Skeletal muscle satellite cell (primary cell): ENCODE measurements around the genes NR2E3, ADPGK and CD276.

- CAGE, long polyA plus RNA, result no peak
These were observed 296.5 kb upstream of the NR2E3 start for GRCh38 chr15:71513807-71514257.

- CAGE, long polyA plus RNA, result no peak
These were observed 281.1 kb upstream of the NR2E3 start for GRCh38 chr15:71529205-71529688.

DNA sequence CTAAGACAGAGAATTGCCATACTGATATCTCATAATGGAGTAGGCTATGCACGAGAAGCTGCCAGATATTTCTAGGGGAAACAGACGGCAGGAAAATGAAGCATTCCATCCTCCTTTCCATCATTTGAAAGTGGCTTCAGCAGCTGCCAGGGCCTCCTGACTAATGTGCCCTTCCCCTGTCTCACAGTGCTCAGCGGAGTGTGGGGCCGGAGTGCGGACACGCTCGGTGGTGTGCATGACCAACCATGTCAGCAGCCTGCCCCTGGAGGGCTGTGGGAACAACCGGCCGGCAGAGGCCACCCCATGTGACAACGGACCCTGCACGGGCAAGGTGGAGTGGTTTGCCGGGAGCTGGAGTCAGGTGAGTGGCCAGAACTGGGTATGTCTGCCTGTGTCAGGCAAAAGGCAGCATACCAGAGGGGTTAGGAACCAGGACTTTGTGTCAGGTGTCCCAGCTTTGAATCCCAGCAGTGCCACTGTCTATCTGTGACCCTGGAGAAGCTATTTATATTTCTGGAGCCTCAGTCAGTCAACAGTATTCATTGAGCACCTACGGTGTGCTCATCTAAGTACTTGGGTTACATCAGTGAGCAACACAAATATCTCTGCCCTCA lies 52.5 kb upstream of the NR2E3 start:
- CAGE, long polyA plus RNA, result no peak

DNA sequence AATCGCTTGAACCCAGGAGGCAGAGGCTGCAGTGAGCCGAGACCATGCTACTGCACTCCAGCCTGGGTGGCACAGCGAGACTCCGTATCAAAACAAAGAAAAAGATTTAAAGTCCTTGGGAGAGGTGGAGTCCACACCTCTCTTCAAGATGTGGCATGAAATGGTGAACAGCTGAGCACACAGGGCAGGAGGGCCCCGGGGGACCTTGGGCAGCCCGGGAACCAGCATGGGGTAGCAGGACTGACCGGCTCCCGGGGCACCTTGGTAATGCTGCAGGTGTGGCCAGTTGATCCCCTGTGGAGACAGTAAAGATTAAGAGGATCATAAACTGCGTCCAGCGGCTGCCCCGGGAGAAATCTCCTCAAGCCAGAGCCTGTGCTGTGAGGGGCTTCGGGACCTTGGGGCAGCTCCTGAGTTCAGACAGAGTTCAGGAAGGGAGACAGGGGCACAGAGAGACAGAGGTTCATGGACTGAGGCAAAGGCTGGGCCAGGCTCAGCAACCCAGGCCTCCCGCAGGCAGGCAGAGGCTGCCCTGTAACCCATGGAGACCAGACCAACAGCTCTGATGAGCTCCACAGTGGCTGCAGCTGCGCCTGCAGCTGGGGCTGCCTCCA lies at the start of gene NR2E3:
Gene NR2E3, plus strand, starts transcription at position 352 of the 614 bp plus-strand sequence.
- CAGE, long polyA plus RNA, result no peak

GRCh38 chr15:72176124-72176853 lies 21.3 kb downstream of the GRAMD2A start:
- CAGE, long polyA plus RNA, result no peak

- CAGE, long polyA plus RNA, result no peak
These were observed 653 bp downstream of the GRAMD2A start for GRCh38 chr15:72196571-72197697.

GRCh38 chr15:72203135-72203949 lies 5.8 kb upstream of the GRAMD2A start:
- CAGE, long polyA plus RNA, result no peak

DNA sequence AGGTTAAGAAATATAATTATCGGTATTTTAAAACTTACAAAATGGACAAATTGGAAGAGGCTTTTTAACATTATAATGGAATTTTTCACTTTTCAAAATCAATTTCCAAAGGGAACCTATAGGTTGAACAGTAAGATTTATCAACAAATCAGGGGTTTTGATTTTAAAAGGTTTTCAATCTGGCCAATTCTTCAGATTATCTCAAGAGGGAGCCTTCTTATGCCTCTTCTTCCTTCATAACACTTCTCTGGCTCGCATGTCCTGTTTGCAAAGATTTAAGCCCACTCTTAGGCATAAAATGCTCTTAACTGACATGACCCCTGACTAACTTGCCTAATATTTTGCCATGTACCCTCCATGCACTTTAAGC lies 1.3 kb upstream of the ARIH1 start:
- CAGE, long polyA plus RNA, result no peak

- CAGE, long polyA plus RNA, result no peak
These were observed 52.4 kb downstream of the ARIH1 start for GRCh38 chr15:72526526-72526962.

DNA sequence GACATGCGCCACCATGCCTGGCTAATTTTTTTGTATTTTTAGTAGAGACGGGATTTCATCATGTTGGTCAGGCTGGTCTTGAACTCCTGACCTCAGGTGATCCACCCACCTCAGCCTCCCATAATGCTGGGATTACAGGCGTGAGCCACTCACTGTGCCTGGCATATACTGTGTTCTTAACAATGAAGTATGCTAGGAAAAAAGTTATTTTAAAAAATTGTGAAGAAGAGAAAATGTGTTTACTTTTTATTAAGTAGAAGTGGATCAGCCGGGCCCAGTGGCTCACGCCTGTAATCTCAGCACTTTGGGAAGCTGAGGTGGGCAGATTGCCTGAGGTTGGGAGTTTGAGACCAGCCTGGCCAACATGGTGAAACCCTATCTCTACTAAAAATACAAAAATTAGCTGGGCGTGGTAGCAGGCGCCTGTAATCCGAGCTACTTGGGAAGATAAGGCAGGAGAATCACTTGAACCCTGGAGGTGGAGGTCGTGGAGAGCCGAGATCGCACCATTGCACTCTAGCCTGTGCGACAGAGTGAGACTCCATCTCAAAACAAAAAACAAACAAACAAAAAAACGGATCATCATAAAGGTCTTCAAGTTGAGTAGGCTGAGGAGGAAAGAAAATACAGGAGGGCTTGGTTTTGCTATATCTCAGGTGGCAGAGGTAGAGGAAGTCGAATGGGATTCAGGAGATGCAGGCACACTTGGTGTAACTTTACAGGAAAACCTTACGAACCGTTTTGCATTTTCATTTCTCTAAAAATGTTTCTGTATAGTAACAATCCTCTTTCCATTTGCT lies 77.2 kb upstream of the GOLGA6B start:
- CAGE, long polyA plus RNA, result no peak

DNA sequence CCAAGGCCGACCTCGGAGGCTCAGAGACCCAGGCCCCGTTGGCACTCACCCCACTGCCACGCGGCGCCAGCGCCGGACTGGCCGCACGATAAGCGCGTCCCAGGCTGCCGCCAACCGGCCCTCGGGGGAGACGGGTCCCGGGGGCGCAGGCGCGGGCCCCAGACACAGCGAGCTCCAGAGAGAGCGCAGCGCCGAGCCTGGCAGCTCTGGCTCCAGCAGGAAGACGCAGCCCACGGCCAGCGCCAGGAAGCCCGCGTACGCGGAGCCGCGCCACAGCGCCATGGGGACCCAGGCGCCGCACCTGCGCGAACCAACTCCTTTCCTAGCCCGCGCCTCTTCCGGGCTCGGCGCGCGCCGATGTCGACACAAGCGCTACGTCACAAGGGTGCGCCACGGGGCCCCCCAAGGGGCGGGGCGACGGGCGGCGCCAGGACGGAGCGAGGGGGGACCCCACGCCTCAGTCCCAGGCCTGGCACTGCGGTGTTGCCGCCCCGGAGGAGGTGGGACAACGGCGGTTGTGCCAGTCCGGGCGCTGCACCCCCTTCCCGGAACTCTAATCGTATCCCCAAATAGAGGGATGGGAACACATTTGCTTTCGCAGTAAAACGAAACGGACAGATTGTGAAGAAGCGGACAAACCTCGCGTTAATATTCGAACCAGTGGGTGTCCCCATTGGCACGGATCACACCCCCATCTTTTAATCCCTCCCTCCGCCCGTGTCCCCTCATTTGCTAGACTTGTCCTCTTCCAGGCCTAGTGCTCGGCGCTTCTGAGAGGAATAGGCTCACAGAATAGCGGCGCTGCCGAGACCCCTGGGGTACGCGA lies at the start of gene ADPGK:
Gene ADPGK, minus strand, starts transcription at position 349 of the 826 bp plus-strand sequence.
- CAGE, long polyA plus RNA, result start-site peak on the minus strand centred at position 319 of the sequence, 37 bp wide, 415 and 490 reads in 2 replicates

DNA sequence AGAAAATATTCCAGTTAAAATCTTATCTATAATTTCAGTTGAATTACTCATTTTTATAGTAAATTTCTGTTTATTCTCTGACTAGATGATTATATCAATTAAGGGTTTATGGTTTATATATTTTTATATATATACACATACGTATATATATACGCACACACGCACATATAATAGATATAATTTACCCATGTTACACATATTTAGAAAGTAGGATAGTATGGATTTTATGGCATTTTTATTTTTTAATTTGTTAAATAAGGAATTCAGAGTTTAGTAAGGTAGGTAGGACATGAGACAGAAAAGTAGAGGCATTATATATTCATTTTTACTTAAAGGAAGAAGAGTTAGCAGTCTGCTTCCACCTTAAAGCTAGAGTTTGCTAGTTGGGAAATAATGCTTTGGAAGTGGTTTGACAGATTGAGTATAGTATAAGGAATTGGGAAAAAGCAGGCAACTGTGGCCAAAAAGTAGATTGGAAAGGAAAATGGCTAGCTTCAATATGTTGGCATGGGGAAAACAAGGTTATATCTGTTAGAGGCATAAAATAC lies 17.3 kb downstream of the NEO1 start:
- CAGE, long polyA plus RNA, result no peak

GRCh38 chr15:73176152-73176946 lies 124.1 kb downstream of the NEO1 start:
- CAGE, long polyA plus RNA, result no peak

DNA sequence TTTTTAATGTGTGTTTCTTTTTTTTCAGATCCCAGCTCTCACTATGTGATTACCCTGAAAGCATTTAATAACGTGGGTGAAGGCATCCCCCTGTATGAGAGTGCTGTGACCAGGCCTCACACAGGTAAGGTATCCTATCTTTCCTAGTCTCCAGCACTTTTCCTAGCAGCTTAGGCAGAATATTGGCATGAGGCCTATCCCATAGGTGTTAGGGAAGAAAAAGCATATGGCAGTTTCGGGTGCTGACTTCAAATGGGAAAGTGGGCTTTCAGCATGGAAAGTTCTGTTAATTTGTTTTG lies 102.5 kb downstream of the HCN4 start:
- CAGE, long polyA plus RNA, result no peak

- CAGE, long polyA plus RNA, result no peak
These were observed 37.0 kb downstream of the NPTN start for GRCh38 chr15:73596068-73596690.

DNA sequence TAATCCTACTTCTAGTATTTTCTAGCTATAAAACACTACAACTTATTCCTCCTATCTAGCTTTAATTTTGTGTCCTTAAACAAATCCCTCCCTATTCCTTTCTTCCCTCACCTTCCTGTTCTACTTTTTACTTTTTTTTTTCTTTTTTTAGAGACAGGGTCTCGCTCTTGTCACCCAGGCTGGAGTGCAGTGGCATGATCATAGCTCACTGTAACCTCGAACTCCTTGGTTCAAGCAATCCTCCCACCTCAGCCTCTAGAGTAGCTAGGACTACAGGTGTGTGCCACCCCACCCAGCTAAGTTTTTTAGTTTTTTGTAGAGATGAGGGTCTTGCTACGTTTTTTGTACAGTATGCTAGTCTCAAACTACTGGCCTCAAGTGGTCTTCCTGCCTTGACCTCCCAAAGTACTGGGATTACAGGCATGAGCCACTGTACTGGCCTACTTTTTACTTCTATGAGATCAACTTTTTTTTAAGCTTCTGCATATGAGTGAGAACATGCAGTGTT lies 23.2 kb downstream of the NPTN start:
- CAGE, long polyA plus RNA, result no peak

DNA sequence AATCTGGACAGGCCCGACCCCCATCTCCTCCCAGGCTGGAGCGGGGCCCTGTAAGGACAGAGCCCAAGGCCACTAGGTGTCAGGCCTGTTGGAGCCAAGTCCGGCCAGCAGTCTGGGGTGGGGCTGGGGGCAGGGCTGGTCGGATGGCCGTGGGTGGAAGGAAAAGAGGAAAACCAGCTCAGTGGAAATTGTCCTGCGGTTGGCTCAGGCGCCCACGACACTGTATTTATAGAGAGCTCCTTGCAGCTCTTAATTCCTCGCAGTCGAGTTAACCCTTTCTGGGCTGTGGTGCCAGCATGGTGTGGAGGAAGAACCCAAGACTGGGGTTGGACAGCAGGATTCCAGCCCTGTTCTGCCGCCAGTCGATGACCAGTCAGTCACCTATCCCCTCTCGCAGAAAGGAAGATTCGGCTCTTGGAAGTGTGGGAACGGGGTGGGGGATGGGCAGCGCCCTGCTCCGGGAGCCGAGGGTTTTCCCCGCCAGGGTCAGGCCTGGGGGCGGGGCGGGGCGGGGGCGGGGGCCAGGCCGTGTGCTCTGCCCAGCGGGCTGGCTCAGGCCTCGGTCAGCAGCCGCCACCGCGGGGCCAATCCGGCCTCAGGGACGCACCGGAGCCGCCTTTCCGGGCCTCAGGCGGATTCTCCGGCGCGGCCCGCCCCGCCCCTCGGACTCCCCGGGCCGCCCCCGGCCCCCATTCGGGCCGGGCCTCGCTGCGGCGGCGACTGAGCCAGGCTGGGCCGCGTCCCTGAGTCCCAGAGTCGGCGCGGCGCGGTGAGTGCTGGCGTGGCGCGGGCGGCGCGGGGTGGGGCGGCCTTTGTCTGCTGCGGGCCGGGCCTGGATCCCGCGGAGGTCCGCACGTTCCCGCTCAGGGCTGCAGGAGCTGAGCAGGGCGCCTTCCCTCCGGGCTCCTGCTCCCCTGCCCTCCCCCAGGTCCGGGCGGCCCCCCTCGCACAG lies at the start of gene CD276:
Gene CD276, plus strand, starts transcription at position 692 of the 952 bp plus-strand sequence.
- CAGE, long polyA plus RNA, result start-site peak on the plus strand centred at position 705 of the sequence, 100 bp wide, 659 and 447 reads in 2 replicates

DNA sequence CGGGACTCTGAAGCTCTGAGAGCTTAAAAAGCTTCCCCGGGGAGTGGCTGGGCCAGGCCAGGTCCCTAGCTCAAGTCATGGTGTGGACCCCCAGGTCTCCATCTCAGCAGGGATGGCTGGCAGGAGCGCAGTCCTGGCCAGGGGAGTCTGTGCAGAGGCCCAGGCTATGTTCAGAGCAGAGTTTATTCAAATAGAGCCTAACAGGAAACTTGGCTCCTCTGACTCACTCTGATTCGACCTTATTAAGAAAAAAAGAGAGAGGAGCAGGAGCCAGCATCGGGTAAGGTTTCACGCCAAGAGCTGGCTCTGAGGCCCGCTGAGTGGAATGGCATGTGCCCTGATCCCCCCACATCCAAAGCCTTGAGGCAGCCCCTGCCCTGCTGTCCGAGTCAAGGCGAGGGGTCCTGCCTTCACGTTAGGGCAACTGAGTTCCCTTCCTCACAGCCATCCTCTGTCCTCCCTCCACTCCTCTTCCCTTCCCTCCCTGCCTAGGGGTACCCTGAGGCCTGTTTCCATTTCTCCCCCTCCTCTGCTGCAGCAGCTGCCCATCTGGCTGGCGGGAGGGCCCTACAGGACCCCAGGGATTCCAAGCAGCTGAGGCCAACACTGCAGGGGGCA lies 1.9 kb upstream of the LOXL1 start:
- CAGE, long polyA plus RNA, result no peak

DNA sequence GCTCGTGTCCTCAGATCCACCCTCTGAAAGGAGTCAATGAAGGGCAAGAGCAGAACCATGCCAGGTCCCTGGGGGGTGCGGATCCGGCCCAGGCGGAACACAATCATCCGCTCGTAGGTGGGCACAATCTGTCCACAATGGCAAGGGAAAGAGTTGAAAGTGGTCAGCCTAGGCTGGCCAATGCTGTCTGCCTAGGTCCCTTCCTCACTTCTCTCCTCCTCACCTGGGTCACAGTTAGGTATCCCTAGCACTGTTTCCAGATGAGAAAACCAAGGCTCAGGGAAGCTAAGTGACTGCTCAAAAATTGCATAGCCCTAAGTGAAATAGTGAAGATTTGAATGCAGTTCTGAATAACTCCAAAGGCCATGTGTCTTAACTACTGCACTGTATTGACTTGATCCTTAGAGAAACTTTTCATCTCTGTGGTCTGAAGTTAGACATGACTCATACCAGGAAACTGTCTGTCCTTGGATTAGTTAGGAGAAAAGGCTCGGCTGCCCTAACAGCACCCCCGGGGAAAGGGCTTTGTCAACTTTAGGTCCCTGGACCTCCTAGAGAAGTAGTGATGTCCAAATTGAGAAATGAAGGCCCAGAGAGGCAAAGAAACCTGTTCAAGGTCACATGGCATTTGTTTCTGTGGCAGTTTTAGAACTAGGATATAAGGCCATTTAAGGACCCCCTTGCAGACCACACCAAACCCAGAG lies 2.8 kb downstream of the STOML1 start:
- CAGE, long polyA plus RNA, result no peak

- CAGE, long polyA plus RNA, result no peak
These were observed 3.4 kb downstream of the PML start for GRCh38 chr15:73997739-73998572.